HTR-8/SVneo (cell line): ENCODE measurements around a stretch of chr5.

- RRBS, result no CpG with 5 or more reads among the region's 6 CpGs
Observed at GRCh38 chr5:159133053-159133314, 33.3 kb upstream of the EBF1 start.

GRCh38 chr5:159819988-159820595 is 96.2 kb upstream of the ADRA1B start:
- RRBS, result no CpG with 5 or more reads among the region's 6 CpGs

DNA sequence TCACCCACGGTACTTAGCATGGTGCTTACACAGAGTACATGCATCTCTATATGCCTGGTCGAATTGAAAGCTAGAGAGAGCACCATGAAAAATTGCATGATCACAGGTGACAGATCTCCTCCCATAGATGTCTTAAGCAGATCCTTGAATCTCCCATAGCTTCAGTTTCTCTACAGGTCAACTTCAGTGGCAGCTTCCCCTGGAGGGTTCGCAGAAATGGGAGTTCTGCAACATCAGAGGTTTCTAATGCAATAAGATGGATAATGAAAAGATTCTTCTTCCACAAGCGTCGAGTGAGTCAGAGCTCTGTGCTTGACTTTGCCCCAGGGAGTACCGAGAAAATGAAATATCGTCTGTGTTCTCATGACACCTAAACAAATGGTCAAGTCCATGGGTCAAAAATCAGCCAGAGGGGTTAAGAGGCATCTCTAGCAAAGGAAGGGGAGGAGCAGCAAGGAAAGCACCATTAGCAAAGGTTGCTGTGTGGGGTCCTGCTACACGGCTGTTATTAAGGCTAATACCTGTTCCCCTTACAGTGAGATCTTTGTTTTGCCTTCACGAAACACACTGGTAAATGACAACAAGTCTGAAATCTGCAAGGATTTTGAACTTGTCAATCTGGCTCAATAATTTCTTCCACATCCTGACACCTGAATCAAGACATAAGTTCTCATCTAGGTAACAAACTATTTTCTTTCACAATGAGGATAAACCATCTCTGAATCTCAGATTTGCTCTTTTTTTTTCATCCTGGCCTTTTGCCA is 3.2 kb upstream of the ADRA1B start:
- RRBS, result no CpG with 5 or more reads among the region's 9 CpGs

- RRBS, result no CpG with 5 or more reads among the region's 5 CpGs
Observed at GRCh38 chr5:160061643-160062004, 52.7 kb downstream of the TTC1 start.

- RRBS, result no CpG with 5 or more reads among the region's 5 CpGs
Observed at GRCh38 chr5:160080313-160080871, 38.9 kb downstream of the PWWP2A start.

- RRBS, result no CpG with 5 or more reads among the region's 10 CpGs
Observed at GRCh38 chr5:160115681-160116357, 3.4 kb downstream of the PWWP2A start.

GRCh38 chr5:160159888-160160854 is 40.9 kb upstream of the PWWP2A start:
- RRBS, result no CpG with 5 or more reads among the region's 21 CpGs

- RRBS, result no CpG with 5 or more reads among the region's 15 CpGs
Observed at GRCh38 chr5:160165076-160166177, 46.2 kb upstream of the PWWP2A start.

DNA sequence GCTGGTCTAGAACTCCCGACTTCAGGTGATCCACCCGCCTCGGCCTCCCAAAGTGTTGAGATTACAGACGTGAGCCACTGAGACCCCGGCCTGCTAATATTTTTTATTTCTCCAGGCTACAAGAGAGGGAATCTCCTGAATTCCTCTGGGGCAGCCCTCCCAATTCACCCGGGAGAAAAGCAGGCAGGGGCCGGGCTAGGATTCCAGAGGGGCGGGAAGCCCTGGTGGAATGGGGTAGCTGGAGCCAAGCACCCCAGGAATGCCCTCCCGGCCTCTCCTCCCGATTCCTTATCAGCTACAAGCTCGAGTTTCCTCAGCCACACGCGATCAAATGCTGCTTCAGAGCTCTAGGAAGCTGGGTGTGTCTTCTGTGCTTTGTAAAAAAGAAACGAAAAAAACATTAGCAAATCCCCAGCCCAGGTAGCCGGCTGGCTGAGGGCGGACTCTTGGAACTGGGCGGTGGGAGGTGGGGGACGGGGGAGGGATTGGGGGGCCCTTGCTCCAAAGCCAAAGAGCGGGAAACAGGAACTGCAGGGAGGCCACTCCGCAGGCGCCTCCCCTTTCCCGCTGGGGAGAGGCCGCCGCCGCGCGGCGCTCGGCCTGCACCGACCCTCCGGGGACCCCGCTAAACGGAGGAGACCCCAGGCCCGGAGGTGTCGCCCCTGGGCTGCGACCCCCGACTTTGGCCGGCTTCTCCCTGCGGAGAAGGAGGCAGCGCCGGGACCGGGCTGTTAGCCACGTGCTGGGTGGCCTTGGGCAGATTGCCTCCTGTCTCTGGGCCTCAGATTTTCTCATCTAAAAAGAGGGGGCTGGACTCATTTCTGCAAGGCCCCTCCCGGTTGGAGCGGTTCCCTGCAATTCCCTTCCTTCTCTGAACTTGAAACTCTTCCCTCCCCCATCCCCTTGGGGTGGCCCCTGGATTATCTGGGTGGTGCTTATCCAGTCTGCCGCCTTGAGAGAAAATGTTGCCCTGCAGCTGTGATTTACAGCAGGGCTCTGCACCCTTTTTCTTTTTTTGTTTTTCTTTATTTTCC is 41.0 kb upstream of the FABP6 start:
- RRBS, result 41% methylated on average over 11 of the region's 46 CpGs

DNA sequence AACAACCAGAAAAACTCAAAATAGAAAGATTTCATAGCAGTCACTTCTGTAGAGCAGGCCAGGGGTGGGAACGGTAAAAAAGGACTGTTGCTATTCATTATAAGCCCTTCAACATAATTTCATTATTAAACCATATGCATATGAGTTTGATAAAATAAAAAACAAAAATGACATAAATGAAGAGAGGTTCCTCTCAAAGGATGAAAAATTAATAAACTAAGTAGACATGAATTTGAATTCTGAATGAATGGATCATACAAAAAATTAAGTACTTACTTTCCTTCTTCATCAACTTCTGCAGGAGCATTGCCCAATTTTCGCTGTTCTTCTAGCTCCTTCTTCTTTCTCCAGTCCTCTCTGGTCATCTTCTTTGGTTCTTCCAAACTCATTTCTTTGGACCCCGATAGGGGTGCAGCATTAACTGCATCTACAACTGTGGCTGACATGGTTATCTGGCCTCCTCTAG is 4.0 kb downstream of the SLU7 start:
- RRBS, result no CpG with 5 or more reads among the region's 3 CpGs

GRCh38 chr5:160505795-160506402 is 84.2 kb downstream of the PTTG1 start:
- RRBS, result no CpG with 5 or more reads among the region's 11 CpGs

DNA sequence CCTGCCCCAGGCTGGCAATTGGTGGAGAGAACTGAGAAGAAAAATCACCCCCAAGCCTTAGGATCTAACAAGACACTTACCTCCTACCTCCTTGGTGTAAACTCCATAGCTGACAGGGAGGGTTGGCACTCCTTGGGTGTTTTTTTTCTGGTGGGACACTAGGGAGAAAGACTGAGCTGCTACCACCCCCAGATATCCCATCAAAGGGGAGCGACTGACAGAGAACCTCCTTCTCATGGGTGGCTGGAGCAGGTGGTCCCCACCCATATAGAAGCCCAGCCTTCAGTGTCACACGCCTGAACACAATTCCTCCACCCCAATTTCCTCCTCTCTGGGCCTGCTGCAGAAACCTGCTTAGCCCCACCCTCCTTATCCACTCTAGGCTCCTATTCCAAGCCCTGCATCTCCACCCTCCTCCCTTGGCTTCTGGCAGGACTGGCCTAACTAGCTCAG is 77.2 kb upstream of the ATP10B start:
- RRBS, result no CpG with 5 or more reads among the region's 2 CpGs

DNA sequence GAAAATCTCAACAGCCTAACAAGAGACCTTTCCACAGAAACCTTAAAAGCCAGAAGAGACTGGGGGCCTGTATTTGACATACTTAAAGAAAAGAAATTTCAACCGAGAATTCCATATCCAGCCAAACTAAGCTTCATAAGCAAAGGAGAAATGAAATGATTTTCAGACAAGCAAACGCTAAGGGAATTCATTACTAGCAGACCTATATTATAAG is 540.5 kb upstream of the CCNG1 start:
- RRBS, result no CpG with 5 or more reads among the region's 2 CpGs

DNA sequence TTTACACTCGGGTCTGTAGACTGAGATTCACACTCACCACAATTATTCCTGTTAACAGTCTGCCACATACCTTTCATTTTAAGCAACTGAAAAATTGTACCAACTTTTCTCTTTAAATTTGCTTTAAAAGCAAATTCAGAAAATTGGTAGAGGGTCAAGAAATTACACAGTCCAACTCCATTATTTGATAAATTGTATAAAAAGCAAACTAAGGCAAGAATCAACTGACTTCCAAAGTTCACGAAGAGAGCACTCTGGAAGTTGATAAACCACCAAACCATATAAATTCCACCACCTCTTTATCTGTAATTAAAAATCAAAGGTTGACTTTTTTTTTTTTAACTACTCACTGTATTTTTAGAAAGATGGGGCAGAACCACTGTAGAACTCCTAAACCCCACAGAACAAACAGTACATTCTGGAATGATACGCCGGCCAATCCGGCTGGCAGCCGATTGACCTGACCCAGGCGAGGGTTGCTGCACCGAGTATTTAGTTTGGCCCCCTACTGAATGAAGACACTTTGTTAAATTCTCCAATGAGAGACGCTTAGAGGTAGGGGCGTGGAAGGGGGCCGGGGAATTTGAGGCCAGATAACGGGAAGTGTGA is 458 bp upstream of the CCNG1 start:
- RRBS, result 1% methylated on average over 7 of the region's 12 CpGs

DNA sequence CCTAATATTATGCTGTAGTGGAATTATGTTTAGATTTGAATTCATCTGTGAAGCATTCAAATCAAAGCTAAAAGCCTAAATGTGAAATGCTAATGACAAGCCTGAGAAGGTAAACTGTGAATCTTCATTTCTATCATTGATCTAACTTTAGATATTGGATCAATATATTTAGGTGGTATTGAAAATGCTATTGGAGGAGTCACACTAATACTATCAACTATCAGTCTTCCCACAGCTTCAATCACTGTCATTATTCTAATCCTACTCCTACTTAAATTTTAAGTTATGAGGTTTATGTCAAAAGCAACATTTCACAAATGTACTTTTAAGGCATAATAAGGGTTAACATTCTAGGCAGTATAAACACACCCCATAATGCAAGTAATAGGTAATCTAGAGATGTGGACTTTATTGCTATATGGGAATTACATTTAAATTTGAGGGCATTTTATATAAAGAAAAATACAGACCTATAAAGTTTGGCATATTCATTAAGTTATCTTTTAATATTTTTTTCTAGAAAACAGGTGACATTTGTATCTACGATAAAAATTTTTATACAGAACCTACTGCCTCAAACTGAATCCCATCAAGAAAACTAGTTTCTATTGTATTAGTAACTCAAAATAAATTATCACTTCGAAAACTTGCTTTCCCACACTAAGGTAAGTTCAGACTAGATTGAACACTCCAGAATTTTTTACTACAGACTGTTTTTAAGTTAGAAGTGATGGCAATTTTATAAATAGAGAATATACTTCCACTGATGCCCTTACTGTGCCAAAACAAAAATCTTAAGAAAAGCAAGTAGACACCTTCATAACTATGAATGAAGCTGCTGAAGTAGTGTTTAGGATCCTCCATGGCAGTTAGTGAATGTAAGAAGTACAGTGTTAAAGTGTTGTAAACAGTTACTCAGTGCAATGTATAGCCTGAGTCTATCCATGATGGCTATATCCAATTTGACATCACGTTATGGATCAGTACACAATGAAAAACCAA is 6.7 kb downstream of the CCNG1 start:
- RRBS, result no CpG with 5 or more reads among the region's 3 CpGs

GRCh38 chr5:167934930-167935316 is 356.5 kb upstream of the WWC1 start:
- RRBS, result no CpG with 5 or more reads among the region's 7 CpGs

DNA sequence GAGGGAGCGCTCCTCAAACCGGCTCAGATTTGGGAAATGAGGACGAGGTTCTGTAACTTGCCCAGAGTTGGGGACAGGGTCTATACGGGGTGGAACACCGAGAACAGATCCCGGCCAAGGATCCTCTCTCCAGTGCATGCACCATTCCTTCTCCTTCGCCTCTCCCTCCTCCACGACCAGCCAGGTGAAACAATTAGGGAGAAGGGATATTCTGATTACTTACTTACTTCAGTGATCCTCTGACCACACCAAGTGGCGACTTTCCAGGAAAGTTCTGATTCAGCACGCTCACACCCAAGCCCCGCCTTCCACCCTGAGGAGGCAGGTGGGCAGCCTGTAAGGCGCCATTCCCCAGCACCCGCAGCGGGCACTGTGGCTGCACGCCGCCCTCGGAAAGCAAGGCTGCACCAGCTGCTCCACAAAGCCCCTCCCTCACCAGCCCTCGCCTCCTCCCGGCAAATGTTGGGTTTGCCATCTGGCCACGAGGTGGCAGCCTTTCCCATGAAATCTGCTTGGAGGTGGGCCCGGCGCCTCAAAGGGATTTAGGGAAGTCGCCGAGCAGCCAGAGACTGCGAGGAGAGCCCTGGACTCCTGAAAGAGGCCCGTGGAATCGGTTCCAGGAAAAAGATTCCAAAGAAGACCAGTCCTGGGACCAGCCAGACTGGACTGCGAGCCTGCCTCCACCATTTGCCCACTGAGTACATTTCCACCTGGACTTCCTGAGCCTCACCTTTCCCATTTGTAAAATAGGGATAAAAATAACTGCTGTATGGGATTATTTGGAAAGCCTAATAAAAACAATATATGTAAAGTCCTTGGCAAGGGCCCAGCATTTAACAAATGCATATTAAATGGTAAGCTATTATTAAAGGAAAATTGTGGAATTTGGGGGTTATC is 22.1 kb upstream of the WWC1 start:
- RRBS, result 29% methylated on average over 9 of the region's 28 CpGs

GRCh38 chr5:168293784-168294284 is 2.4 kb downstream of the WWC1 start:
- RRBS, result no CpG with 5 or more reads among the region's 5 CpGs

DNA sequence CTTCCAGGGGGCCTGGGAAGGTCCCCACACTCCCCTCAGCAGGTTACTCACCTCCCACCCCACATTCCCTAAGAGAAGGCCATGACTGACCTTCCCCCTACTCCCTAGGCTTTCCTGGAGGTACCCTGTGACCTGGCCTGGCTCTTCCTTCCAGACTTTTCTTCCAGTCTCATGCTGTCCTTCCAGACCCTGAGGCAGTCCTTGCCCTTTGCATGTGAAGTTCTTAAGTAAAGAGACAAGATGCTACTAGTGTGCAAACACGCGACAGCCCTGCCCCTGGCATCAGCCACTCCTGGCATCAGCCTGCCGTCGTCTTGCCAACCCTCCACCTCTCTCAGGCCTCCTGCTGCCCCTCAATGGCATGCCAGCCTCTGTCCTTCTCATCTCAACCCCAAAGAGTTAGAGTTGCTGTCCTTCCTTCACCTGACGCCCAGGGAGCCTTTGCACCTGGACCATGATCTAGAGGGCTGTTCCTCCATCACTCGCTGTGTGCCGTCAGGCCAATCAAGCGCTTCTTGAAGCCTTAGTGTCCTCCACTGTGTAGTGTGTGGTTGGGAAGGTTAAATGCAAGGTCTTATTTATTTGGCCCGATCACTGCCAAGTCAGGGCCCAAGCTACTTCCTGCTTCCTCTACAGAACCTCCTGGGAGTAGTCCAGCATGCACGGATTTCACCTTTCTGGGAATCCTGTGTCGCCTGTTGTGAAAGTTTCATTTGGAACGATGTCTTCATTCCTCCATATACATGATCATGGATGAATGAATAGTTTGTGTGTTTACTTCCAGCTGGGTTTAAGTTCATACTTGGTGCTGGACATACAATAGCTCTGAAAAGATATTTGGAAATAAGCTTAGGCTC is 62.0 kb downstream of the WWC1 start:
- RRBS, result no CpG with 5 or more reads among the region's 12 CpGs